Heart right ventricle (tissue), 2 donors: ENCODE measurements around a stretch of chr18.

DNA sequence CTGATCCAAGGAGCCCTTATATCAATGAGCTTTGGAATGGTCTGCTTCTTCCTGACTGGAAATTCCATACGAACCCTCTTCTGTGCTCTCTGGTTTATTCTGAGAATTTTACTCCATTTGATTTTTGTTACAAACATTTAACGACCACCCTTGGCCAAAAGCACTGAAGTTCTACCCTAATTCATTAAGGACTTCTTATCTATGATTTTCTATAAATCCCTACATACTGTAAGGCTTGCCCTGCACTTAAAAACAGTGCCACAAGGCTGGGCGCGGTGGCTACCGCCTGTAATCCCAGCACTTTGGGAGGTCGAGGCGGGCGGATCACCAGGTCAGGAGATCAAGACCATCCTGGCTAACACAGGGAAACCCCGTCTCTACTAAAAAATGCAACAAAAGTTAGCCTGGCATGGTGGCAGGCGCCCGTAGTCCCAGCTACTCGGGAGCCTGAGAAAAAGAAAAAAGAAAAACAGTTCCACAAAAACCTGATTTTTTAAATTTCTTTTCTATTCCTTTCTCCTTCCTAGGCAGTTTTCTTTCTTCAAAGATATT is 24.5 kb downstream of the ZNF516 start:
- PRO-cap, 2 experiments = no peak in any of the 2 experiments

DNA sequence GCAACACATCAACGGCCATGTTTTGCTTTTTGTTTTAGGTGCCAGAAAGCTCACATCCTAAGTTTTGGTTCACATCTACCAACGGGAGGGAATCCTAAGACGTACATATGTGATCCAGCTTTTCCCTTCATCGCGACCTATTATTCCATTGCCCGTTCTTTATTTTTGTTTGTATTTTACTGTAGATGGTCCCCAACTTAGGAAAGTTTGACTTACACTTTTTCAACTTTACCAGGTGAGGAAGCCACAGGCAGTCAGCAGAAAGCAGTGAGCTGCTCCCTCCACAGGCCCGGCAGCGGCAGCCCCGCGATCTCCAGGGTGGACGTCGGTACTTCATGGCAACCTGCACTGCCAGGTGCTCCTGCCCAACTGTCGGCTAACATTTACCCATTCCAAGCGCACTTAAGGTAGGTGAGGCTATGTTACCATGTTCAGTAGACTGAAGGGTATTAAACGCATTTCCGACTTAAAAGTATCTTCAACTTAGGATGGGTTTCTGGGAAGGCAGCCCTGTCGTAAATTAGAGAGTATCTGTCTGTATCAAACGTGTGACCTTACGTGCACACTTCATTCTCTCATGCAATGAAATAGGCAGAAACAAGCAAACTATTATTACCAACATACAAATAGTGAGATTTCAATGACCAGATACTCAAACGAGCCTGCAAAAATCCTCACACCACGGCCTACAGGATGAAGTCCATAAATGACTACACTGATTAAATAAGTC is 12.7 kb downstream of the ZNF516 start:
- PRO-cap, 2 experiments = no peak in any of the 2 experiments

- PRO-cap, 2 experiments = no peak in any of the 2 experiments
Observed at GRCh38 chr18:76493816-76494178, 1.2 kb downstream of the ZNF516 start.

- PRO-cap, 2 experiments = no peak in any of the 2 experiments
Observed at GRCh38 chr18:76517889-76518554, 23.0 kb upstream of the ZNF516 start.

DNA sequence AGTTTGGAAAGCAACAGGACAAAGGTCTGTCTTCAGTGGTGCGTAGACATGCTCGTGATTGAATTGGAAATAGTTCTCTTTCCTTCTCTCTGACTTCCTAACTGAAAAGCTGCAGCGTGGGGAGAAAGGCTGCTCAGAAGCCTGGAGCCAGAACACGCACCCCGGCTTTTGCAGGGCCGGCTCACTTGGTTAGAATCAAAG is 127.7 kb upstream of the ZNF516 start:
- PRO-cap, 2 experiments = no peak in any of the 2 experiments

GRCh38 chr18:76721124-76721613 is 101.2 kb upstream of the ZNF236 start:
- PRO-cap, 2 experiments = no peak in any of the 2 experiments

GRCh38 chr18:76820900-76821336 is 1.4 kb upstream of the ZNF236 start:
- PRO-cap, 2 experiments = no peak in any of the 2 experiments

GRCh38 chr18:77061830-77062152 is 70.8 kb downstream of the MBP start:
- PRO-cap, 2 experiments = no peak in any of the 2 experiments

GRCh38 chr18:77089939-77091035 is 42.3 kb downstream of the MBP start:
- PRO-cap, 2 experiments = no peak in any of the 2 experiments

- PRO-cap, 2 experiments = no peak in any of the 2 experiments
Observed at GRCh38 chr18:77099404-77100111, 33.0 kb downstream of the MBP start.

- PRO-cap, 2 experiments = peak in 2 of 2 experiments; most common plus-strand start chr18:77114715 (in 1); most common minus-strand start chr18:77114478 (in 1)
Observed at GRCh38 chr18:77114273-77115391, 18.0 kb downstream of the MBP start.

- PRO-cap, 2 experiments = peak in 1 of 2 experiments; most common plus-strand start chr18:77130524 (in 1)
Observed at GRCh38 chr18:77130009-77130618, 2.5 kb downstream of the MBP start.

- PRO-cap, 2 experiments = no peak in any of the 2 experiments
Observed at GRCh38 chr18:77131864-77132057, 822 bp downstream of the MBP start.

GRCh38 chr18:77207269-77207840 is 42.3 kb upstream of the GALR1 start:
- PRO-cap, 2 experiments = no peak in any of the 2 experiments

GRCh38 chr18:77993463-77994138 is 744.0 kb downstream of the GALR1 start:
- PRO-cap, 2 experiments = no peak in any of the 2 experiments

GRCh38 chr18:78580899-78581131 is 398.8 kb upstream of the SALL3 start:
- PRO-cap, 2 experiments = no peak in any of the 2 experiments

DNA sequence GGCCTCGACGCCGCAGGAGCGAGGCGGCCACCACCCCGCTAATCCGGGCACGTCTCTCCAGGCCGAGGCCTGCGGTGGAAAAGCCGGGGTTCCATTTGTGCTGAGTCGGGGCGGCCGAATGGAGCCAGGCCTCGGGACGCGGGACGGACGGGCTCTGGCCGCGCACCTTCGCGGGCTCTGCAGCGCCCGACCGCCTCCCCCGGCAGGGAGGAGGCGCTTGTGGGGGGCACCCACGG is 1.2 kb upstream of the NFATC1 start:
- PRO-cap, 2 experiments = peak in 1 of 2 experiments; most common minus-strand start position 181 of the sequence (in 1)

DNA sequence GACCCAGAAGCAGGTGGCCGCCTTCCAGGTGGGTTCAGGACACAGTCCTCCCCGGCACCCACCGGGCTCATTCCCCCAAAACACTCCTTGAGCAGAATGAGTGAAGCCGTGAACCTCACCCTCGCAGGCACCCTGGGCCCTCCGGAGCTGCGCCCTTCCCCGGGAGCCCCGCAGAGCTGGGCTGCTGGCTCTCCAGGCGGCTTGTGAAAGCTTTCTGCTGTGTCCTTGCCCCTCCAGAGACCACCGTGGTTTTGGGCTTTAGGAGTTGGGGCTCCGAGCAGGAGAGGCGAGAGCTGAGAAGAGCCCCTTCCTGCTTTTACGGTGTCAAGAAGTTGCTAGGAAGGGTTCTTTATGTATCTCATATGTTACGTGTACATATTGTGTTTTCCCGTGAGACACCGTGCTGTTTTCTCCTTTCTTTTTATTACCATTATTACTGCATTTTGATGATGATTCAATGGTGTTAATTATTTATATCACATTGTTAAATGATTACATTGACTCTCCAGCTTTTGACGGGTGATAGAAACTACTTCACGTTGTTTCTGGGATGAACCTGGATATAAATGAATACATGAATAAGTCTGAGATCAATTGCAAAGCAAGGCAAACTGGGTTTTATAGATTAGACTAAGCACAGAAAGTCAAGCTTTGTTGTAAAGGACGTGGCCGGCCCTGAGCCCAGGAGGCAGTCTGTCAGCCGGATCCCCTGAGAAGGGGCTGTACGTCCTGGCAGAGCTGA is 6.8 kb downstream of the NFATC1 start:
- PRO-cap, 2 experiments = no peak in any of the 2 experiments

DNA sequence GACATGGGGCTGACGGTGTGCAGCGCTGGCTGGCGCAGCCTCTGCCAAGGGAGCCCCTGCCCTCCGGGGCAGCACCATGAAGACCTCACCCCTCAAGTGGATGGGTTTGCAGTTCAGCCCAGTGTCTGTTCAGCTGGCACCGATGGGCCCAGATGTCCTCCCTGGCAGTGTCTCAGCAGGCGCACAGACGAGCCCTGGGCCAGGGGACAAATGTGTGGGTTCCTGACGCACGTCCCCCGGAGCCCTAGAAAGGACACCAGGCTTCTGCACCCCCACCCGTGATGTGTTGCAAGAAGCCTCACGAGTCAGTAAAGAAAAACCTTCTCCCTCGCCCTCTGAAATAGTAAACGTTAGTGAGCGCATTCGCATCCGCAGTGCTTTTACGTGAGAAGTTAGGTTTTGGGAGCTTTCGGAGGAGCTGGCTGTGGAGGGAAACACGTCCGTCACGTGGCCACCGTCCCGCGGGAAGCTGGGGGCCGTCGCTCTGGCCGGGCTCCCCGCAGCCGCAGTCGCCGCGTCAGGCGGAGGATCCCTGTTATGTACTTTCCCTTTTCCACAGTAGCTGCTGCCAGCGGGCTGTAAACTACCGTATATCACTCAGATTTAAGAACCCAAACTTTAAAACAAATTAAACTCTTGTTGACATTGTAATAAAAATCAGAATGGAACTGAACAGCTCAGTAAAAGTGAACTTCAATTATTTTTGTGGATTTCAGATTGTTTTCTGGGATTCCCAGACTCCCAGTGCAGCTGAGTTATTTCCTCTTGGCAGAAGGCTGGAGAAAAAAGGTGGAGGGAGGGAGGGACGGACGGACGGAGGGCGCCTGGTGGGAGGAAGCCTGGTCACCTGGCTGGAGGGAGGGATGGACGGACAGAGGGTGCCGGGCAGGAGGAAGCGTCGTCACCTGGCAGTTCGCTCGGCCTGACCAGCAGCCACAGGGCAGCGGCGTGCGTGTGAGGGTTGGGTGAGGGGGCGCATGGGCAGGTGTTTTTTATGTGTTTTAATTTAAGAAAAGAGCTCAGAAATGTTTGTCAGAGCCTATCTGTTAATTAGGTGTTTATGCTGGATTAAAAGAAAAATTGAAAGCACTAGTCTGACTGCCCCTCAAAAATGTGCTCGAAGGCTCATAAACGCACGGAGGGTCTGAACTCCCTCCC is 112.1 kb downstream of the NFATC1 start:
- PRO-cap, 2 experiments = peak in 1 of 2 experiments; most common plus-strand start position 506 of the sequence (in 1); most common minus-strand start position 401 of the sequence (in 1)

DNA sequence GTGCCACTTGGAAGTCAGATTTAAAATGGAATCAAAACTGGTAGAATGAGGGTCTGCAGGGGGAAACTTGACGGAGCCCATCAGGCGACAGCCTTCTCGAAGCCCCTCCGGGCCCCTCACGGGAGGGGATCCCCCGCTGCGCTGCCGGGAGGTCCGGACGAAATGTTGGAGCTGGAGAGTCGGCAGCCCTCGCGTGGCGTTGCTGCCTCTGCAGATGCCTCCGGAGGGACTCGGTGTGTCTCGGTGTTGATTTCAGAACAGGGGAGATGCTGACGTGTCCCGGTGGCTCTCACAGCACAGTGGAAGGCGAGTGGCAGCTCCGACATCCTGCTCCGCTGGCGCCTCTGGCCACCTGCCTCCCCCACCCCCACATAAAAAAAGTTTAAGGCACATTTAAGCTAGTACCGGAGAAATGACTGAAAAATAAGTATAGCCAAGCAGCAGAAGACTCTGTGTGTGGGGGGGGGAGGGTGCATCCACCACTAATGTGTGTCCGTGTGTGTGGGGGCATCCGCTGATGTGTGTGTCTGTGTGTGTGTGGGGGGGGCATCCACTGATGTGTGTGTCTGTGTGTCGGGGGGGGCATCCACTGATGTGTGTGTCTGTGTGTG is 124.4 kb downstream of the NFATC1 start:
- PRO-cap, 2 experiments = no peak in any of the 2 experiments